Smooth muscle cell (in vitro differentiated cells): ENCODE measurements around a stretch of chr6.

- RAMPAGE, long total RNA: no peak
These were observed 72.9 kb upstream of the QKI start for GRCh38 chr6:163341425-163342250.

GRCh38 chr6:163387333-163387826, 27.1 kb upstream of the QKI start:
- RAMPAGE, long total RNA: no peak

GRCh38 chr6:163392332-163393049, 22.0 kb upstream of the QKI start:
- RAMPAGE, long total RNA: no peak

GRCh38 chr6:163398695-163399187, 15.8 kb upstream of the QKI start:
- RAMPAGE, long total RNA: no peak

DNA sequence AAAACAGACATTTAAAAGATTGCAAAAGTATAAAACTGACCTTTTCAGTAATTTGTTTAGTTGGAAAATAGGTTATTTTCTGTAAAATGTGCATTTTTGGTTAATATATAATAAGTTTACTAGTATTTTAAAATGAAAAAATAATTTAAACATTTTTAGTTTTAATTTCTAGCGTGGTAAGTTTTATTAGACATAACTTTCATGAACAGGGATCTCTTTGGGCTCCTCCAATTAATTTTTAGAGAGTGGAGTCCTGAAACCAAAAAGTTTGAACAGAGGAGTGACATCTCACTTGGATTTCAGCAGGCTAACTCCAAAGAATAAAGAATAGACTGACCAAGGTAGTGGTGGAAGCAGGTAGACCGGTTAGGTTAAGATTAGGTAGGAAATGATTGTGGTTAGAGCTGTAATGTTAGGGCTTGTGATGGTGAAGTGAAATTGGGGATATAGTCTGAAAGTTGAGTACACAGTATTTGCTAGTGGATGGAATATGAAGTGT, 27.7 kb downstream of the QKI start:
- RAMPAGE, long total RNA: no peak

- RAMPAGE, long total RNA: no peak
These were observed 57.3 kb downstream of the QKI start for GRCh38 chr6:163471813-163472268.

- RAMPAGE, long total RNA: no peak
These were observed 57.9 kb downstream of the QKI start for GRCh38 chr6:163472269-163473036.

DNA sequence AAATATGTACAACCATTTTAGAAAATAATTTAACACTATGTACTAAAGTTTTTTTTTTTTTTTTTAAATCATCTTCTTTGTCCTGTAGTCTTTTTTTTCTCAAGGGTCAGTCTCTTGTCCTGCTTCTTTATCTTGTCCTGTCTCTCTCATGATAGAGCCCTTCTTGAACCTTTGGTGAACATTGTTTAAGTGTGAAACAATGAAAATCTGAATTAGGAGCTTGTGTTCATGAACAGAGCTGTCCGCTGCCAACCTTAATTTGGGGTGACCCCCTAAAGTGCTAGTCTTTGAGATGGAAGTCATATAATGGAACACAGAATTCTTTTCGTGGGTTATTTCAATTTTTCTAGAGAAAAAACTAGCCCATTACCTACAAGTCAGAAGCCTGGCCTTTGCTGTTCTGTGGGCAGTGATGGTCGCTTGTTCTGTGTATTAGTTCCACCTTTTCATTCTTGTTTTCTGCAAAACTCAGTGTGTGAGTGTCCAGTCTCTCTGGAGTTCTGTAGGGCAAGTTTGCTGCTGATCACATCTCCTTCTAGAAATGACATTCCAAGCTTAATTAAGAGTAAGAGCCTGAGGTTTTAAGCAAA, 61.8 kb downstream of the QKI start:
- RAMPAGE, long total RNA: no peak

- RAMPAGE, long total RNA: no peak
These were observed 297.6 kb downstream of the QKI start for GRCh38 chr6:163712070-163712639.

GRCh38 chr6:164105485-164105678, 690.9 kb downstream of the QKI start:
- RAMPAGE, long total RNA: no peak

DNA sequence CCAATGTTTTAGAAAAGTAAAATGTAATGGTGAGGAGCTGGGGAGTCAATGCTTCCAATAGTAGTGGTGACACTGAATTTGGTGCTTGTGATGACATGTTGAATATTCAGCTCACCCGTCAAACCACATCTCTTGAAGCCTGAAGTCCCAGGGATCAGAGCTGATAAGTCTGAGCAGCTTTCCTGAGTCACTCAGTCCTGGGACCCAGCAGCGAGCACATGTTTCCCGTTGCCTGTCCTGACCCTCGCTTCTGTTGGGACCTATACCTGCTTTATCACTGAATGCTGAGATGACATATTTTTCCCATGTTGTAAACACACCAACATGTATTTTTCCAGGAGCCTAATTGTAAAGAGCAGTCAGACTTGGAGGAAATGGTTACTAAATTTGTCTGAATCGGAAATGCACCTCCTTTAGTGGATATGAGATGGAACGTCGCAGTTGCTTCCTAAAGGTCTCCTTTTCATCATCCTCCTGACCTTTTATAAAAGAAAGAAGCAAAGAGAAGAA, 693.6 kb downstream of the QKI start:
- RAMPAGE, long total RNA: no peak

- RAMPAGE, long total RNA: no peak
These were observed 415.6 kb downstream of the C6orf118 start for GRCh38 chr6:164893793-164894147.

DNA sequence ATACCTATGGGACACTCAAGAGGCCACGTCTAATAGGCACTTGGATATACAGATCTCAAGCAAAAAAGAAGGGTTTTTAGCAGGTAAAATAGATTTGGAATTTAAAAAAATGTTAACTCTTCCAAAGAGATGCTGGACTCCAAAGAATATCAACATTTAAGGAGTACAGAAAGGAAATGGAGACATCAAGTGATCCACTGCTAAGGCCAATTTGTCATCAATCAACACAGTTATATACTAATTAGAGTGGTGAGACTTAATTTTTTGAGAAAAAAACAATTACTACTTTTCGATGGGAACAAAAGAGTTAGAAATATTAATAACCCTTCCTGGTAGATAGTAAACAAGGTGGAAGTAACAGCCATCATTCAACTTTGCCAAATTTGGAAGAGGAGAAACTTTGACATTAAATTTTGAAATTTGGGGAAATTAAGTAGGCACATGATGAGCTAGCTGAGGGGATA, 17.8 kb downstream of the C6orf118 start:
- RAMPAGE, long total RNA: no peak

GRCh38 chr6:165661843-165662118, 1.3 kb downstream of the PDE10A start:
- RAMPAGE, long total RNA: no peak

DNA sequence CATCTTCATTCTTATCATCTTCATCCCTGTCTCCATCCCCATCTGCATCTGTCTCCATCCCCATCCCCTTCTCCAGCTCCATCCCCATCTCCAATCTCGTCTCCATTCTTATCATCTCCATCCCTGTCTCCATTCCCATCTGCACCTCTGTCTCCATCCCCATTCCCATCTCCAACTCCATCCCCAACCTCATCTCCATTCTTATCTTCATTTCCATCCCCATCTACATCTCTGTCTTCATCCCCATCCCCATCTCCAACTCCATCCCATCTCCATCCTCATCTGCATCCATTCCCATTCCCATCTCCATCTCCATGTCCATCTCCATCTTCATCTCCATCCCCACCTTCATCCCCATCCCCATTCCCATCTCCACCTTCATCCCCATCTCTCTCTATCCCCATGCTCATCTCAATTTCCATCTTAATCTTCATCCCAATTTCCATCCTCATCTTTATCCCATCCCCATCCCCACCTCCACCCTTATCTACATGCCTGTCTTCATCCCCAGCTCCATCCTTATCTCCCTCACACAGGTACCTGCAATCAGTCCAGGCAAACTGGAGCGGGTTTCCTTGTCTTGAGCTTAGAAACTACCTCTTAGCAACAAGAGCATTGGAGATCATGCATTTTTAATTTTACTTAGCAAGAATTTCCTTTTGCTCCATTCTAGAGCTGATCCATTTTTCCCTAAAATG, 176.8 kb upstream of the PDE10A start:
- RAMPAGE, long total RNA: no peak

GRCh38 chr6:165846675-165847296, 183.7 kb upstream of the PDE10A start:
- RAMPAGE, long total RNA: no peak

GRCh38 chr6:166009011-166009382, 158.7 kb downstream of the TBXT start:
- RAMPAGE, long total RNA: no peak

DNA sequence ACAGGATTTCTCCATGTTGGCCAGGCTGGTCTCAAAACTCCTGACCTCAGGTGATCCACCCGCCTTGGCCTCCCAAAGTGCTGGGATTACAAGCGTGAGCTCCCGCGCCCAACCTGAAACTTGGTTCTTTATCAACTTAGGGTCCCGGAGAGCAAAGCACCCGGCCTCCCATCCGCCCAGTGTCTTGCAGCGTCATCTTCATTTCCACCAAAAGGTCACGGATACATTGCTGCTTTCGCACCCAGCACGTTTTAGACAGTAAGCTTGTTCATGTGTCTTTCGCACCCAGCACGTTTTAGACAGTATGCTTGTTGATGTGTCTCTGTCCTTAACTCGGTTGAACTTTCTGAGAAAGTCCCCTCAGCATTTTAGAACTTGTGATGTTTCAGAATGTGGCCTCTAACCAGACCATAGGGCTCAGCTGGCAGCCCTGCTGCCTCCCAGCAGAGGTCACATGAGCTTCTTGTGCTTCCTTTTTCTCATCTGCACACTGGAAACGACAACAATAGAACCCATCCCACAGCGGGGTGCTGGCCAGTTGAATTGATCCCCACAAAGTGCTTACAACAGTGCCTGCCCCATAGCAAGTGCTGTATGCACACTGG, 48.7 kb downstream of the PRR18 start:
- RAMPAGE, long total RNA: no peak

GRCh38 chr6:166339283-166339727, 3.0 kb downstream of the SFT2D1 start:
- RAMPAGE, long total RNA: no peak

GRCh38 chr6:166340358-166341150, 1.8 kb downstream of the SFT2D1 start:
- RAMPAGE, long total RNA: no peak